Thoracic aorta (tissue), 1 donor: ENCODE measurements around the gene DNAH7.

- RAMPAGE, long total RNA, result no peak
These were observed 491 bp upstream of the GLS start for GRCh38 chr2:190879946-190880713.

- RAMPAGE, long total RNA, result no peak
These were observed 24.4 kb downstream of the GLS start for GRCh38 chr2:190904975-190905551.

GRCh38 chr2:190912383-190912988, 31.9 kb downstream of the GLS start:
- RAMPAGE, long total RNA, result no peak

DNA sequence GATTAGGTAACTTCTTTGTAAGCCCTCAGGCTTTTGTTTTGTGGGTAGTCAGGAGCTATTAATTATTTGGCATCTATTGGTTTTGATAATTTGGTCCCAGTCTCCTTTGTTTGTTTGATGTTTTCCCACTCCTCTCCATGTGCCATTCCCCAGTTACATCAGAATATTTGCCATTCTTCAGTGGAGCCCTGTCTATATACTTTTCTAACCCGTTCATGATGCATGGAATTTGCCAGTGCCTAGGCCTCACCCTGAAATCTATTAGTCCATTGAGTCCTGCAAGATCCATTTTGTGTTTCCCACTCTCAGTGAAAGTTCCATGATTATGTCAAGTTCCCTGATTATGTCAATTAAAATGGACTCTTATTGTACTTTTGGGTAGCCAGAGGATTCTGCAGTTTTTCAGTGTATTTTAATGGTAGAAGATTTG, 42.6 kb downstream of the GLS start:
- RAMPAGE, long total RNA, result no peak

DNA sequence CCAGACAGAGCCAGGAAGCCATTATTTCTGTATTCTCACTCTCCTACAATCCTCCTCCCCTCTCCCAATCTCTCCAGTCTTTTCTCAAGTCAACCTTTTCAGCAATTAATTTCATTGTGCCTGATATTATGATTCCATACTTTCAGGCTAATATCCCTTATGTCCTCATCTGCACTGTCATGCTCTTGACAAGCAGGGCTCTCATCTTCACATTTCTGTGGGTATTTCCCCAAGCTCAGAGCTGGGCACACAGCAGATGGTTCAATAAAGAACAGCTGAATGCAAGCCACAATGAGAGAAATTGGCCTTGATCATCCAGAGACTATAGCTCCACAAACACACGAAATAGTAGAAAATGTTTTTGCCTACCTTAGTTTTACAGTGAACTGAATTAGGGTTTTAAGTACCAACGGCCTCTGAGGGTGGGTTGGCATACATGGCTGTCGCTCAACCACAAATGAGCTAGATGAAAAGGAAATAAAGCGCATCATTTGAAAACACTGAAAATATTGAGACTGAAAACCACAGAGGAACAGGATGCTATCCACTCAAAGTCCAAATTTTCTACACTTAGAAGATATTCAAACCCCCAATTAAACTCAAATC, 47.5 kb upstream of the STAT1 start:
- RAMPAGE, long total RNA, result start-site peak on the minus strand centred at position 315 of the sequence, 301 bp wide, 6 reads

- RAMPAGE, long total RNA, result no peak
These were observed 38.6 kb upstream of the MYO1B start for GRCh38 chr2:191206368-191207278.

GRCh38 chr2:191247068-191247360, 1.8 kb downstream of the MYO1B start:
- RAMPAGE, long total RNA, result no peak

- RAMPAGE, long total RNA, result no peak
These were observed 73.5 kb downstream of the MYO1B start for GRCh38 chr2:191318574-191319330.

DNA sequence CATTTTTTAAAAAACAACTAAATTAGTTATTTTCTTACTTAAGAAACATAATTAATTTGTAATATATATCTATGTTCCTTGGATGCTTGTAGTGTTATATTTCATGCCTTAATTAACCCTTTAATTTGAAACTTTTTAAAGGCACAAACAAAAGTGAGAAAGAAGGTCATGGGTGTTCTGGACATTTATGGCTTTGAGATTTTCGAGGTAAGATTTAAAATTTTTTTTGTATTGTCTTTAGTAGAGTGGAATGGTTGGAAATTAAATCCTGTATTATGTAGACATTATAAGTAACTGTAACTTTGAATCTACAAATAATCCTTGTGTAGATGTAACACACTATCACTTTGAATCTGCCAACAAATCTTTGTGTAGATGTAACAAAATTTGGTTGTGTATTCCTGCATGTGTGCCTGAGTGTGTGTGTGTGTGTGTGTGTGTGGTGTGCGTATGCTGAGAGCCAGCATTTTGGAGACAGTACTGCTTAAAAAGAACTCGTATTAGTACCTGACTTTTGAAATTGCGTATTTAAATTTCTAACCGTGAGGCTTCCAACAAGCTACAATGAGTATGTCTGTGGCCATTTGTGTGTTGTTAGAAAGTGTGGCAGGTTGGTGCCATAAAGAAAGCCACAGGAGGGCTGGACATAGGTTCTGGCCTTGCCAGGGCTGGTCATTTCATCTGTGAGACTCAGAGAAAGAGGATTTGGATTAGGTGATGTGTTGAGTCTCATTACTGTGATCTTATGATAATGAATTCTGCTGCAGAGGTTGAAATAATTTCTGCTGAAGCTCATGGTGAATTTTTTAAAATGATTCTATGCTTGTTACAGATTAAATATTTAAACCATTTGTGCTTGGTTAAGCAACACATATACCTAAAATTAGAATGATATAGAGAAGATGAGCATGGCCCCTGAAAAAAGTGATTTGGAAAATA, 125.2 kb downstream of the MYO1B start:
- RAMPAGE, long total RNA, result no peak

- RAMPAGE, long total RNA, result no peak
These were observed 170.4 kb downstream of the MYO1B start for GRCh38 chr2:191415265-191416408.

DNA sequence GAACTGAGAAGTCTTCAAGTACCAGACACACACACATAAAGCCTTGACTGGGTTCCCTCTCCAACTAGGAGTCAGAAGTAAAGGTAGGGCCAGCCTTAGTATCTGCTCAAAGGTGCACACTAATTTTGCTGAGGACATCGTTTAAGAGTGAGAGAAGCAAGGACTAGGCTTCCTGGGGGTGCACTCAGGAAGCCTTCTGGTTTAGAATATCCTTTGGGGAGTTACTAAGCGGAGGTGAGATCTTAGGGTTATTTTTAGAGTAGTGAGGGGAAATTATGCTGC, 9.8 kb downstream of the CAVIN2 start:
- RAMPAGE, long total RNA, result no peak

GRCh38 chr2:195613764-195614458, 43.1 kb upstream of the SLC39A10 start:
- RAMPAGE, long total RNA, result no peak

DNA sequence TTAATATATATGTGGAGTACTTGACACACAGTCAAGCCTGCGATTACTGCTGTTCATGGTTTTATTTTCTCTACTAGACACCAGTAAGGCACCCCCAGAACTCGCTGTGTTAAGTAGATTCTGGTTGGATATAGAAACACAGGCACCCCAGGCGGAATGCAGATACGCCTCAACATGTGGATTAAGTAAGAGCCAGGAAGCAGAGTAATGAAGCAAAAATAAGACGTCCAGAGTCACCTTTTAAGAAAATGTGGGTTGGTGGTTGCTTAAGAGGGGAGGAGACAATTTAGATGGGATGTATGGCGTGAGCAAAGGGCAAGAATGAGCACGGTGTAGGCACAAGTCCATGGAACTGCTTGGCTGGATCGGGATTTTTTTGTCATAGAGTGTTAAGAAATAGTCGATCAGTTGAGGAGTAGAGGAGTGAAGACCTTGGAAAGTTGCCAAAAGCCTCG, 945 bp upstream of the SLC39A10 start:
- RAMPAGE, long total RNA, result no peak

GRCh38 chr2:195662695-195663809, 6.0 kb downstream of the SLC39A10 start:
- RAMPAGE, long total RNA, result no peak

- RAMPAGE, long total RNA, result no peak
These were observed 78.4 kb downstream of the SLC39A10 start for GRCh38 chr2:195735345-195735976.

DNA sequence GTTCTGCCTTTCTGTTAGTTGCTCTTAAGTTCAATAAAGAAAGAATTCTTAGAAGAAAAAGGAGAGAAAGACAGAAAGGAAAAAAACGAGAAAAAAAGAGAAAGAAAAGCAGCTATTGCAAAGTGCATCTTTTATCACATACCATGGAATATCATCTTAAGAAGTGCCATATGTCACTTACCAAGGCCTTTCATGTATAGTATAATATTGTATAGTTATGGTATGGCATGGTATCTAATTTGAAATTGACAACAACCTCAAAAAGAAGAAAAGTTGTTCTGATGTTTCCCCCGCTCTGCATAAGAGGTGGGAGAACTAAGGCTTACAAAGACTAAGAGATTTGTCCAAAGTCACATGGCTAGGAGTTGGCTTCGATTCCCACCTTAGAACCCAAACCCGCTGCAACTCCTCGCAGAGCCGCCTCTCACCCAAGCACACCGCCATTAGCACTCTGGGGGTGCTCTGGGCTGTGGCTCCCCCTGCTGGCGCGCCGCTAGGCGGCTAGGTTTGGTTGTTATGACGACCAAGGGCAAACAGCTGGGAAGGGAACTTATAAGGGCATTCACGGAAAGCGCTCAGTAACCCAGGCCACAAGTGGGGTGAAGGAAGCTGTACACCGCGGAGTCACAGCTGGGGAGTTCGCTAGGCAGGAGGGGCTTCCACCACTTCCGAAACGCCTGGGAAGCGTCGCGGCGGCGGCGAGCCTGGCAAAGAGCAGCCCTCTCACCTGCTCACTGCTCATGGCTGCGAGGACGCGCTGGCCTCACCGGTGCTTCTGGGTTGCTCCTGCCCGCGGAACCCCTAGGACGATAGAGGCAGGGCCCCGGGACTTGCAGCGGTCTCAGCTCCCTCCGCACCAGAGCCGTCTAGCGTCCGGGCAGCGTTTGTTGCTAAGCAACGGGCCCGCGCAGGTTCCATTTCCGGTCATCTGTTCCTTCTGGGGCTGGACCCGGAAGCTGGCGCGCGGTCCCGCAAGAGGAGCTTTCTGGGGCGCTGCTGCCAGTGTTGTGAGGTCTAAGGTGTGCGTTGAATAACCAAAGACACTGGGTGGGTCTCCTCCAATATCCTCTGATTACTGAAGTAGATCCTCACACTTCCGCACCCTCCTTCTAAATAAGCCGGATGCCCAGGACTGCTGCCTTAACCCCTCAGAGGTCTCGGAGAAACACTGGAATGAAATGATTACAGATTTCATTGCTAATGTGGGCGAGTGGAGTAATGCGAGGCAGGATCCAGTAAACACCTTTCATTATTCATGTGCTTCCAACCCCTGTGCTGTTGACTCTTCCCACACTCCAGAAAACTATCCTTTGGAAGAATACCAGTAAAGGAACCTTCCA, at the start of gene DNAH7:
Gene DNAH7 (minus strand): TSS at position 868 of the 1,340 bp plus-strand sequence.
- RAMPAGE, long total RNA, result start-site peak on the minus strand centred at position 860 of the sequence, 91 bp wide, 21 reads

GRCh38 chr2:196157864-196158333, 13.5 kb downstream of the STK17B start:
- RAMPAGE, long total RNA, result no peak

DNA sequence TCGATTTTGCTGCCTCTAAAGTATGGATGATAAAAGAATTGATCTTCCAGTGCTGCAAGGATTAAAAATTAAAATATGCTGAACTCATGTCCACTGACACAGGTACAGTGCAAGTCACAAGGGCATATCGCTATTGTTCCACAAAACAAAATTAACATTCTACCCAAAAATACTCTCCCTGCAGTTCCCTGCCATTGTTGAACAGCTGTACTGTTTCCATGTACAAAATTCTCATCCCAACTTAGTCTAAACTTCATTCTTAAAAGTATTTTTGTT, 5.8 kb downstream of the STK17B start:
- RAMPAGE, long total RNA, result no peak

GRCh38 chr2:196230056-196230583, 58.7 kb upstream of the STK17B start:
- RAMPAGE, long total RNA, result no peak

- RAMPAGE, long total RNA, result no peak
These were observed 70.8 kb upstream of the STK17B start for GRCh38 chr2:196242076-196242715.